Measurements from ENCODE around the gene NDE1.

- PRO-cap, result no peak
- RAMPAGE, long total RNA, 3 experiments, result no peak in any of the 3 experiments
Measured at GRCh38 chr16:14223110-14223798, 152.1 kb downstream of the MRTFB start.

DNA sequence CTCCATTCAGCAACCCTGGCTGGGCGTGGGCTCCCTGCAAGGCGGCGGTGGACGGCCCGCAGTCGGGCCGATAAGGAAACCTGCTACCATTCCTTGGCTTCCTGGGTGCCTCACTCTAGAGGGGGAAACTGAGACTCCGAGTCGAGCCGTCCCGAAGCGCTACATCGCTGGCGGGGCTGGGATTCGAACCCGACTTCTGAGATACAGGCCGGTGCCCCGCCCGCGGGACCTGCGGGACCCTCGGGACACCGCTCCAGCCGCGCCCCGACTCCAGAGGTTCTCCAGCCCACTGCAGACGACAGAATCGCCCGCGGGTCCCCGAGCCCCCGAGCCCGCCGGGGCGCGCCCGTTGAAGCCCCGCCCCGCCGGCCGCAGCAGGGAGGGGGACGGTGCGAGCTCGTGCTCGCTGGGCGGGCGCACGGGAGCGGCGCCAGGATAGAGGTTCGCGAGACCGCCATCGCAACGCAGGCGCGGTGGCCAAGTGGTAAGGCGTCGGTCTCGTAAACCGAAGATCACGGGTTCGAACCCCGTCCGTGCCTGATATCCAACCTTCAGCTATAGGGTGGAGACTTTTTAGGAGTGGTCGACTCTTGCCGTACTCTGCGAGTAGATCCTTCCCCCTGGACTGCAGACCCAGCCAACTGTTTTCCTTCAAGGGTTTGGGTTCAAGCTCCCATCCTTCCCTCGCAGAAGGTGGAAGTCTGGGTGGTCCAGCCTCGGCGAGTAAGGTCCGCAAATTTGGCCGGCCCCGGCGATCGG lies 214.5 kb downstream of the MRTFB start:
- PRO-cap, result unidirectional peak, minus-strand start at position 291 of the sequence; unidirectional peak, minus-strand start at position 351 of the sequence
- RAMPAGE, long total RNA, 3 experiments, result no peak in any of the 3 experiments

GRCh38 chr16:14292051-14292299 lies 220.9 kb downstream of the MRTFB start:
- PRO-cap, result no peak
- RAMPAGE, long total RNA, 3 experiments, result no peak in any of the 3 experiments

GRCh38 chr16:14337357-14338126 lies 266.4 kb downstream of the MRTFB start:
- PRO-cap, result no peak
- RAMPAGE, long total RNA, 3 experiments, result no peak in any of the 3 experiments

DNA sequence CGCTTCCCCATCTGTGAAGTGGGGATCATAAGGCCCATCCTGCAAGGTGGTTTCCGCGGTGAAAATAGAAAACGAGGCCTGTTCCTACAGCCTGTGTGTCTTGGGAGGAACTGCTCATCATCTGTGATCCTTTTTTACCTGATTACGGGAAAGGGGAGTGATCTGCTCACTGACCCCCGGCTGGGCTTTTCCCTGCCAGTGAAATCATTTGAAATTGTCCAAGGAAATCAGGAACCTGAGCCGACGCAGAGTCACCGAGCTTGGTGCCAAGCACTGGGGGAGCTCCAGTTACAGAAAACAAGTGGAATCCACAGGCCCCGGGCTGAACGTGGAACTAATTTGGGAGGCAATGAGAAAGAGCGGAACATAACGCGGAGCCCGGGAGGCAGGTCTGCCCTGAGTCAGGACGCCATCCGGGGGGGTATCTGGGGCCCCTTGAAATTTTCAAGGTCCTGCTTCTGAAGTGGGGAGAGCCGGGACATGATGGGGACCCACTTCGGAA lies 230.1 kb downstream of the PARN start:
- PRO-cap, result no peak
- RAMPAGE, long total RNA, 3 experiments, result no peak in any of the 3 experiments

DNA sequence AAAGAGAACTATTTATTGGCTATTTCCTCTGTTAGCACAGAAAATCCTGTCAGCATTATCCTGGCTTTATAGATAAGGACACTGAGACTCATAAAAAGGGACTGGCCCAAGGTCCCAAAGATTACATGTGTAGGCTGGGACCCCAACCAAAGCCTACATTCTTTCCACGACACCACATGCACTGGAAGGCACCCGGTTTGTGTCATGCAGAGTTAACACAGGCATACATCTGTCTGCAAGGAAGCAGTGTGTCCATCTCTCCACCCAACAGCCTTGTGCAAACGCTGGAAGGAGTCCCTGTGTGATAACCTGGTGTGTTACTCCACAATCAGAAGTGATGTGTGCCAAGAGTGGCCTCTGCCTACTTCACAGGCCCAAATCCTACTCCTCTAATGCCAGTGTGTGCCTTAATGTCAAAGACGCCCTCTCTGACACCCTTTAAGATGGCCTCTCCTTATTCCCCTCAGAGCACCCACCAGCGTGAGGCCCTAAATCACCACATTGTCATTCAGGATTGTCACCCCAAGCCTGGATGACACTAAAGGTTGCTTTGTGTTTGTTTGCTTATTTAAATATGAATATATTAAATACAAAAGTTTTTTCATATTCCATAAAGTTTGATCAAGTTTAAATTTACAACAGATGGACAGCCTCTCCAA lies 139.7 kb downstream of the PARN start:
- PRO-cap, result no peak
- RAMPAGE, long total RNA, 3 experiments, result no peak in any of the 3 experiments

GRCh38 chr16:14564730-14565295 lies 65.2 kb downstream of the PARN start:
- PRO-cap, result no peak
- RAMPAGE, long total RNA, 3 experiments, result no peak in any of the 3 experiments

DNA sequence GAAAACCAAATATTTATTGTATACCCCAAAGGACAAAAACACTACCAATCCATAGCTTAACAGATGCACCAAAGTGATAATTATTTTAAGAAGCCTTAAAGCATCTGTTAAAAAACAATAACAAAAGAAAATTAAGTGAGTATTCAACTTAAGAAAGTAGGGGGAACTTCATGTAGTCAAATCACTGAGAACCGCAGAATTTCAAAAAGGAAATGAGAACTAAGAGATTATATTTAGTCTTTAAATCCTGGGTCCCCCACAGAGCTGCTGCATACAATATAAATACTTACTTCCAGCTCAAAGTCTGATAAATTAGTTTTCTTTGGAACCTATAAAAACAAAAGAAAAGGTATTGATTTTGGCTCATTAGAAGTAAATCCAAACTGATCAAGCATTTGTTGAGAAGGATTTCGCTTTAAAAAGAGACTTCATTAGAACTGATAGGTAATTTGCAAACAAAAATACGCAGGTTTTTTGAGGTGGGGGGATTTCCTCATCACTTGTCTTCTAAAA lies 22.0 kb downstream of the PARN start:
- PRO-cap, result no peak
- RAMPAGE, long total RNA, 3 experiments, result no peak in any of the 3 experiments

DNA sequence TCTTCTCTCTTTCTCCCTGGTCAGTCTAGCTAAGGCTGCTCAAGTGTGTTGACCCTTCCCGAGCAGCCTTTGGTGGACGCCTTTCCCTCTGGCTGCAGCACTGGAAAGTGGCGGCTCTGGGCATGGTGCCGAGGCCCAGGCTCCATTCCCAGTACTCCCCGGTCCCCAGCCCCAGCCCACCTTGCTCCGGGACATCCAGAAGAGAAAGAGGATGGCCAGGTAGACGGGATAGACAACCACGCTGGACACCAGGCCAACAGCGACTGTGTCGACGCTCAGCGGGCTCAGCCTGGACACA lies 33.2 kb upstream of the RRN3 start:
- PRO-cap, result no peak
- RAMPAGE, long total RNA, 3 experiments, result start-site peak on the minus strand in 1 of 3 experiments, centred at position 207 of the sequence, 30 reads per replicate

- PRO-cap, result no peak
- RAMPAGE, long total RNA, 3 experiments, result no peak in any of the 3 experiments
Measured at GRCh38 chr16:15146796-15147731, 53.0 kb upstream of the RRN3 start.

- PRO-cap, result no peak
- RAMPAGE, long total RNA, 3 experiments, result no peak in any of the 3 experiments
Measured at GRCh38 chr16:15507302-15507795, 73.0 kb downstream of the BMERB1 start.

GRCh38 chr16:15522985-15523522 lies 88.7 kb downstream of the BMERB1 start:
- PRO-cap, result no peak
- RAMPAGE, long total RNA, 3 experiments, result no peak in any of the 3 experiments

GRCh38 chr16:15576250-15577328 lies 66.4 kb downstream of the MARF1 start:
- PRO-cap, result no peak
- RAMPAGE, long total RNA, 3 experiments, result no peak in any of the 3 experiments

GRCh38 chr16:15604914-15605458 lies 38.0 kb downstream of the MARF1 start:
- PRO-cap, result unidirectional peak, plus-strand start at chr16:15605193
- RAMPAGE, long total RNA, 3 experiments, result no peak in any of the 3 experiments

DNA sequence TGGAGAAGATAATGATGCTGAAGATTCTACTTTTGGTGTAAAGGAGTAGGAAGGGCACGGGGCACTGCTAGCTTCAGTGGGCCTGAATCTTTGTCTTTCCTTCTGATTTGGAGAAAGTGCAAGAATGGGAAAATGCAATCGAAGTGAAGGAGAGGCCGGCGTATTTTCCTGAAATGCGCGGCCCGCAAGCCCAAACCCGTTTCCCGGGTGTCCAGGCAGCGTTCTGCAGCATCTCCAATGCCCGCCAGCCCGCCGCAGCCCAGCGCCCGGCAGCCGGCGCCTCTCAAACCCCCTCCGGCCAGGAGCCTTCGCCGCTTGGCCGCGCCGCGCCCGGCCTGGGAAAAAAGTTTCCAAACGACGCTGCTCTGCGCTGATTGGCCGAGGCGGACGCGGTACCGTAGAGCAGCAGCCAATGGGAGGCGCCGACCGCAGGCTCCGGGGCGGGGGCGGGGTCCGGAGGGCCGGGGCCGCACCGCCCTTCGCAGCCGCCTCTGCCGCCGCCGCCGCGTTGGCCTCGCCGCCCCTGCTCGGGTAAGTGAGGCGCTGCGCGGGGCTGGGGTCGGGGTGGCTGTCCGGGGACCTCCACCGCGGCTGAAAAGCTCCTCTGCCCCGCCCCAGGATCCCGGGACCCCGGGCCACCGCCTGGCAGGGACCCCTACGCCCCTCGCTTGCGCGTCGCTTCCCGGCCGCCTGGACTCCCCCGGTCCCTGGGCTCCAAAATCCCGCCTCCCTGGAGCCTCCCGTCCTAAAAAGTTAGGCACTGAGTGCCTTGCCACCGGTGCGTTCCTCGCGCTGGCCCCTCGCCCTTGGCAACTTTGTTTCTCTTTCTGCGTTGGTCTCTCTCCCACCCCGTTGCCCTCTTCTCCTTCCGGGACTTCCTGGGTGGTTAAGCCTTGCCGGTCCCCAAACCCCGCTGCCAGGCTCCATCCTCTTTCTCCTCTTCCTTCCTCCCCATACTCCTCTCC lies at the start of gene NDE1:
Gene NDE1, plus strand, starts transcription at position 482 of the 965 bp plus-strand sequence.
- PRO-cap, result bidirectional peak, plus-strand start at position 538 of the sequence, minus-strand start at position 323 of the sequence
- RAMPAGE, long total RNA, 3 experiments, result start-site peak on the plus strand in 2 of 3 experiments, centred at positions 483 to 485 of the sequence, 58 to 134 reads per replicate

- PRO-cap, result no peak
- RAMPAGE, long total RNA, 3 experiments, result no peak in any of the 3 experiments
Measured at GRCh38 chr16:15687112-15687614, 37.1 kb downstream of the NDE1 start.

- PRO-cap, result no peak
- RAMPAGE, long total RNA, 3 experiments, result no peak in any of the 3 experiments
Measured at GRCh38 chr16:15702726-15703488, 52.9 kb downstream of the NDE1 start.

GRCh38 chr16:15720727-15721165 lies 70.7 kb downstream of the NDE1 start:
- PRO-cap, result no peak
- RAMPAGE, long total RNA, 3 experiments, result no peak in any of the 3 experiments

- PRO-cap, result no peak
- RAMPAGE, long total RNA, 3 experiments, result no peak in any of the 3 experiments
Measured at GRCh38 chr16:15899639-15899976, 11.2 kb upstream of the CEP20 start.

- PRO-cap, result no peak
- RAMPAGE, long total RNA, 3 experiments, result no peak in any of the 3 experiments
Measured at GRCh38 chr16:15950846-15951315, 1.5 kb downstream of the ABCC1 start.

All from tibial nerve (tissue), 3 donors.